Mesenteric fat pad (tissue), 1 donor: ENCODE measurements around the genes CHAF1A, MYDGF, TICAM1 and KDM4B.

DNA sequence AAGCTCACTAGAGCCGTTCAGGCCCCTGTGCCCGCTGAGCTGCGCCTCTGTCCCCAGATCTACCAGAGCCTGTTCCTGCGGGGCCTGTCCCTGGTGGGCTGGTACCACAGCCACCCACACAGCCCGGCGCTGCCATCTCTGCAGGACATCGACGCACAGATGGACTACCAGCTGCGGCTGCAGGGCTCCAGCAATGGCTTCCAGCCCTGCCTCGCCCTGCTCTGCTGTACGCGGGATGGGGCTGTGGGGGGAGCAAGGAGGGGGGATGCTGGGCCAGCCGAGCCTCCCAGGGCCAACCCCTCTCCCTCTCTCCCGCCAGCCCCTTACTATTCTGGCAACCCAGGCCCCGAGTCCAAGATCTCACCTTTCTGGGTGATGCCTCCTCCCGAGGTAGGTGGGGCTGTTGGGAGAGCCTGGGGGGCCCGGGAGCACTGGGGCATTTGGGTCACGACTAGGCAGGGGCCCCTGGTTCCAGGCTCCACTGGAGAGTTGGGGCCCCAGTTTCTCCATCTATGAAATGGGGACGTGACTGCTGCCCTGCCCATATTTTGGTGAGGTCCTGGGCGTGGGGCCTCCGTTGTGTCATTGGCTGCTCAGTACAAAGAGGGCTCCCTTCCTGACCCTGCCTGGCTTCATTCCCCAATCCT, 14.0 kb downstream of the MPND start:
- PRO-cap, result no peak

DNA sequence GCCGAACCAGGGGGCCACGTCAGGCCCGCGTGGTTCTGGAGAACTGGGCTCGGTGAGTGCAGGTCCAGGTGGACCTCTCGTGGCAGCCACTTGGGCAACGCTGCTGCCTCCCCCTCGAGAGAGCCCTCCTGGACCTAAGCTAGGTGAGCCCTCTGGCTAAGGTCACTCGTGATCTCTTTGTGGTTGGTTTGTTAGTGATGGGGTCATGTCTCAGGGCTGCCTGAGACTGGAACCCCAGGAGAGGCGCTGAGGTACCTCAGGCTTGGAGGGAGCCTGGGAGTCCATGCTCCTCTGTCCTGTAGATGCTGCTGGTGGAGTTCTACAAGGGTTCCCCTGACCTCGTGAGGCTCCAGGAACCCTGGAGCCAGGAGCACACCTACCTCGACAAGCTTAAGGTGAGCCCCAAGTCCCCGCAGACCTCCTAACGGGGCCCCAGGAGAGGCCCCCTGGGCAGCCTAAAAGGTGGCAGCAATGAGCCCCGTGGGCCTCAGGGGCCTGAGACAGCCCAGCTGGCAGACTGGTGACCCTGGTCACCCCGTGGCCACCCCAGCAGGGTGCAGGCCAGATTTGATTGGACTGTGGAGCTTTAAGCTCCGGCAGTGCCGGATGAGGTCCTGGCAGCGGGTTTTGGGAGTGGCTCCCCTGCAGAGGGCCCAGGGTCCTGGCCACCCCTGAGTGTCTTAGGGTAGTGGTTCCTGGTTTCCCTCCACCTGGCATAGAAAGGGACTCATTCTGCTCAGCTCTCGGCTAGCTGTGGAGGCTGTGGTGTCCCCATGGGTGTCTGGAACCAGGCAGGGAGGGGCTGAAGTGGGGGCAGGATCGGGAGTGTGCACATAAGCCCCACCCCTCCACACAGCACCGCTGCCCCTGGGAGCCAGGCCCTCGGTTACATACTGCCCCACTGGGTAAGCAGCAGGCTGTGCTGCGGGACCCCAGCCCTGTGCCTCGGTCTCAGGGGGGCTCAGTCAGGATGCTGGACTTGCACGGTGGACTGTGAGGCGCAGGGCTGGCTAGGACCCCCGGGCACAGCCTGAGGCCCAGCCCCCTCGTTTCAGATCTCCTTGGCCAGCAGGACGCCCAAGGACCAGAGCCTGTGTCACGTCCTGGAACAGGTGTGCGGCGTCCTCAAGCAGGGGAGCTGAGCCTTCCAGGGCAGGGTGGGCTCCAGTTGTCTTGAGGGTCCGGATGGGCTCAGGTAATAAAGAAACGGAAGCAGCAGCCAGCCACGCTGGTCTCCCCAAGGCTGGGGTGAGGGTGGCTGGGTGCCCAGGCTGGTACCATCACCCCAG, 15.9 kb downstream of the MPND start:
- PRO-cap, result no peak

- PRO-cap, result no peak
These were observed 17.7 kb downstream of the MPND start for GRCh38 chr19:4360706-4361892.

DNA sequence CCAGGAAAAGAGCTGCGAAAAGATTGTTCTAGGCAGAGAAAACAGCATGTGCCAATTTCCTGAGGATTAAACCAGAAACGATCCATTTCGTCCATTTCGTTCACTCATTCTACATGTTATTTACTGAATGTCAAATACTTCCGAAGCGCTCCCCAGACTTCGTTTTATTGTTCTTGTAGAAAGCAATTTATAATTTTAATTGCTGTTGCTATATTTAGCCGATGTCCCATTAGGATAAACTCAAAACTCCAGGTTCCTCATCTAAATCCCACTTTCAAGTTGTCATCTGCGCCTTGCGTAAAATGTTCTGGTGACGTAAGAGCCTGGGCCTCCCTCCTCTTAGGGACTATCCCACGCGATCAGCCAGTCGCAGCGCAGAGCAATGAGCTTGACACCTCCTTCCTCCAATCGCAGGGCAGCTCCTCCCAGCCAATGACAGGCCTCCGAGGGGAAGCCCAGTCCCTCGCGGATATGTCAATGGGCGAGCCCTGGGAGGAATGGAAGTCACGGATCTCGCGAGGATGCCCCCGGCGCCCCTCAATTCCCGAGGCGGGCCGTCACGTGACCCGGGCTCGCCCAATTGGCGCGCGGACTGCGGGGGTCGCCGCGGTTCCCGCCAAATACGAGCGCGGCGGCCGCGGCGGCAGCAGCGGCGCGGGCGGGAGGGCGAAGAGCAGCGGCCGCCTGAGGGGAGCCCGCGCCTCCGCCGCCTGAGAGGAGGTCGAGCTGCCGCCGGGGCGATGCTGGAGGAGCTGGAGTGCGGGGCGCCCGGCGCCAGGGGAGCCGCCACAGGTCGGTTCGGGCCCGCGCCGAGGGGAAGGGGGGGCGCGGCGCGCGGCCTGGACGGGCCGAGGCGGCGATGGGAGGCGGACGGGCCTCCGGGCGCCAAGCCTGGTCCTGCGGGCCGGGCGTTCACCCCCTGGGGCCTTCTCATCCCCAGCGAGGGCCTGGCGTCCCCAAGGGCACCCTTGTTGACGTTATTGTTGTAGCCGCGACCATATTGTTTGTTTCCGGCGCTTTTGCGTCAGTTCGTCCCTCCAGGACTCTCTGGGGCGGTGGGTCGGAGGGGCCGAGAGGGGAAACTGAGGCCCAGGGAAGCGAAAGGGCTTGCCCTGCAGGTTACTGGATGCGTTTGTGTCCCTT, at the start of gene CHAF1A:
Gene CHAF1A, plus strand, starts transcription at position 618 of the 1,143 bp plus-strand sequence.
- PRO-cap, result no peak

- PRO-cap, result no peak
These were observed 9.2 kb downstream of the UBXN6 start for GRCh38 chr19:4448125-4449025.

DNA sequence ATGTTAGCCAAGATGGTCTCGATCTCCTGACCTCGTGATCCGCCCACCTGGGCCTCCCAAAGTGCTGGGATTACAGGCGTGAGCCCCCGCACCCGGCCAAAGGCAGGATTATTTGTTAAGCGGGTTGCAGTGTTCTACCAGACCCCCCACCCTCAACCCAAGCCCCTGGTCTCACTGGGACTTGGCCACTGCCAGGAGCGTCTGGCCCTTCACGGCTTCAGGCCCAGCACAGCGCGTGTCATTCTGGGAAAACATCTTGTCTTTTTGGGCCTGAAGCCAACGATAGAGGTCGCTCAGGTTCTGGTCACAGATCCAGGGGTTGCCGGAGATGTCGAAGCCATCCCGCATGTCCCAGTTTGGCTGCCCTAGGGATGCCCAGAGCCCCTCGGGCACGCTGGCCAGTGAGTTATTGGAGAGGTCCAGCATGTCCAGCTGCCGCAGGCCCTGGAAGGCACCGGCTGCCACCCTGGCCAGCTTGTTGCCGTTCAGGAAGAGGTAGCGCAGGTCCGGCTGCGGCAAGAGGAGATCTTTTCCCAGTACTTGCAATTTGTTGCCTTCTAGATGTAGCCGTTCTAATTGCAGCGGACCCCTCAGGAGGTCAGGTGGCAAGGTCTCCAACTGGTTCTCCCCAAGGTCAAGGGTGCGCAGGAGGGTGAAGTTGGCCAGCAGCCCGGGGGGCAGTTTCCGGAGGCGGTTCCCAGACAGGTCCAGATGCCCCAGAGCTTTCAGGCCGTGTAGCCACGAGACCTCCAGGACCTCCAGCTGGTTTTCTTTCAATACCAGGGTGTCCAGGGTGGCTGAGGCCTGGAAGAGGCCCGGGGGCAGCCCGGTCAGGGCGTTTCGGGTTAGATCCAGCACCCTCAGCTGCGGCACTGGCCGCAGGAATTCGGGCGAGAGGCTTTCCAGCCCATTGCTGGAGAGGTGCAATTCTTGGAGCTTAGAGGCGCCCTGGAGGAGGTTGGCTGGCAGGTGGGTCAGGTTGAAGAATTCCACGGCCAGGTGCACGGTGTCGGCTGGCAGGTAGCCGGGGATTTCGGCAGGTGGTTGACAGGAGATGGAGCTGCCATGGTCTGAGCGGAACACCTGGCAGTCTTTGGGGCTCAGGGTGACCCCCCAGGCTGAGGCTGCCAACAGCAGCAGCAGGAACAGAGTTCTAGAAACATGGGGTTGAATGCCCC, 1.7 kb downstream of the LRG1 start:
- PRO-cap, result no peak

DNA sequence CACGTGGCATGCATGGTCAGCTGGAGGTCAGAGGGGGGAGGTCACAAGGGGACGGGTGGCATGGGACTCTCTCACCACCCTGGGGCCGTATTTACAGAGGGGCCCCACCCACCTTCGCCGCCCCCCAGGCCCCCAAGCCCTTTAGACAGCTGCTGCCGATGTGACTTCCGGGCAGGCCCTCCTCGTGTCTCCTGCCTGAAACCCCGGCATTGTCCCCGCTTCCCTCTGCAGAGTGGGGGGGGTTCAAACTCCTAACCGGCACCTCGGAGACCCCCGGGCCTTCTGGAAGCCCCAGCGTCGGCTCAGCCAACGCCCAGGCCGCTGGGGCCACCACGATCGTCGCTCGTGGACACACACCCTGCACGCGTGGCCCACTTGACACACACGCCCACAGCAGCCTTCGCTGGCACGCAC, 2.8 kb upstream of the LRG1 start:
- PRO-cap, result no peak

- PRO-cap, result no peak
These were observed 3.5 kb downstream of the SEMA6B start for GRCh38 chr19:4555969-4556490.

DNA sequence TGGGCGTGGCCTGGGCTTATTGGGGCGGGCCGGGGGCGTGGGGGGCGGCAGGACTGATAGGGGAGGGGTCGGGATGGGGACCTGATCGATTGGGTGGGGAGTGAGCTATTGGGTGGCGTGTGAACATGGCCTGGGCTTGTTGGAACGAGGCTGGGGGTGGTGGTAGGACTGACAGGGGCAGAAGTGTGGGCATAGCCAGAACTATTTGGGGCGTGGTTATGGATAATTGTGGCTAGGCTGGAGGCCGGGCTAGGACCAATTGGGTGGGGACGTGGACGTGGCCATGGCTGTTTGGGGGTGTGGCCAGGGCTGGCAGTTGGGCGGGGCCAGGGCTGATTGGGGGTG, 3.0 kb downstream of the SEMA6B start:
- PRO-cap, result no peak

DNA sequence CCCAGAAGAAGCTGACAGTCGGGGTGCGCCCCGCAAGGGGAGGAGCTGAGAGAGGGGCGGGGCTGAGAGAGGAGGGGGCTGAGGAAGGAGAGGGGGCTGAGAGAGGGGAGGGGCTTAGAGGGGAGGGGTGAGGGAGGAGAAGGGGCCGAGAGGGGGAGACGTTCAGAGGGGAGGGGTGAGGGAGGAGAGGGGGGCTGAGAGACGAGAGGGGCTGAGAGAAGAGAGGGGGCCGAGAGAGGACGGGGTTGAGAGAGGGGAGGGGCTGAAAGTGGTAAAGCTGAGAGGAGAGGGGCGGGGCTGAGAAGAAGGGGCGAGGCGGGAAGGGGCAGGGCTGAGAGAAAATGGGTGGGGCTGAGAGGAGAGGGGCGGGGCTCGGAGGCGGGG, 38.3 kb upstream of the SEMA6B start:
- PRO-cap, result no peak

- PRO-cap, result no peak
These were observed 14.6 kb downstream of the TNFAIP8L1 start for GRCh38 chr19:4653873-4654278.

GRCh38 chr19:4669471-4670675, at the start of gene MYDGF:
TSS of gene MYDGF (minus strand) at chr19:4670342.
- PRO-cap, result unidirectional peak, minus-strand start at chr19:4670342

DNA sequence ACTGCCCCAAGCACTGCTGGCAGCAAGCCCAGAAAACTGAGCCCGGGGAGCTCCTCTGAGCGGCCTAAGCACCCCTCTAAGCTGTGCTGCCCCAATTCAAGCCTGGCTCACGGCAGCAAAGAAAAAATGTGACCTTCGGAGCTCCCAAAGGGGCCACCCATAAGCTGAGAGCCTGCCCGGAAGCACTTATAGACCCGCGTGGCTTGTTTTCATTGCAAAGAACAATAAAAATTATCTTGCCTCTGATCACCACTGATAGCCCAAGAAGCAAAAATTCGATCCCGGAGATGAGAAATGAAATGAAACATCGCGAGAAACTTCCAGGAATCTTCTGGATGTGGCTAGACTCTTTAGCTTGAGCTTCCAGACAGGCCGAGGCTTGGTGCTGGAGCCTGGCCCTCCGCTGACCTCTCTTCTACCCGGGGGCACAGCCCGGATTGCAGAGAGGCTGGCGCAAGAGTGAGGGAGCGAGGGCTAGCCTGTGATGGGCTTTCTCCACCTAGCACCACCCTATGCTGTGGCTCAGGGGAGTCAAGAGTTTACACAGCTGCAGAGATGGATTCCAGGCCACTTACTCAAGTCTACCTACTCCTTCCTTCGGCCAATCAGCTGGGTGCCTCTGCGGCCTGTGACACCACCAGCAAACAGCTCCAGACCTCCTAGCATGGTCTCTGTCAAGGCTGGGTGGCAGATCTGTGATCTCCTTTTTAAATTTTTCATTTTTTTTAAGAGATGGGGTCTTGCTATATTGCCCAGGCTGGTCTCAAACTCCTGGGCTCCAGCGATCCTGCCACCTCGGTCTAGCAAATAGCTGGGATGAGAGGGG, 6.1 kb downstream of the DPP9 start:
- PRO-cap, result no peak

DNA sequence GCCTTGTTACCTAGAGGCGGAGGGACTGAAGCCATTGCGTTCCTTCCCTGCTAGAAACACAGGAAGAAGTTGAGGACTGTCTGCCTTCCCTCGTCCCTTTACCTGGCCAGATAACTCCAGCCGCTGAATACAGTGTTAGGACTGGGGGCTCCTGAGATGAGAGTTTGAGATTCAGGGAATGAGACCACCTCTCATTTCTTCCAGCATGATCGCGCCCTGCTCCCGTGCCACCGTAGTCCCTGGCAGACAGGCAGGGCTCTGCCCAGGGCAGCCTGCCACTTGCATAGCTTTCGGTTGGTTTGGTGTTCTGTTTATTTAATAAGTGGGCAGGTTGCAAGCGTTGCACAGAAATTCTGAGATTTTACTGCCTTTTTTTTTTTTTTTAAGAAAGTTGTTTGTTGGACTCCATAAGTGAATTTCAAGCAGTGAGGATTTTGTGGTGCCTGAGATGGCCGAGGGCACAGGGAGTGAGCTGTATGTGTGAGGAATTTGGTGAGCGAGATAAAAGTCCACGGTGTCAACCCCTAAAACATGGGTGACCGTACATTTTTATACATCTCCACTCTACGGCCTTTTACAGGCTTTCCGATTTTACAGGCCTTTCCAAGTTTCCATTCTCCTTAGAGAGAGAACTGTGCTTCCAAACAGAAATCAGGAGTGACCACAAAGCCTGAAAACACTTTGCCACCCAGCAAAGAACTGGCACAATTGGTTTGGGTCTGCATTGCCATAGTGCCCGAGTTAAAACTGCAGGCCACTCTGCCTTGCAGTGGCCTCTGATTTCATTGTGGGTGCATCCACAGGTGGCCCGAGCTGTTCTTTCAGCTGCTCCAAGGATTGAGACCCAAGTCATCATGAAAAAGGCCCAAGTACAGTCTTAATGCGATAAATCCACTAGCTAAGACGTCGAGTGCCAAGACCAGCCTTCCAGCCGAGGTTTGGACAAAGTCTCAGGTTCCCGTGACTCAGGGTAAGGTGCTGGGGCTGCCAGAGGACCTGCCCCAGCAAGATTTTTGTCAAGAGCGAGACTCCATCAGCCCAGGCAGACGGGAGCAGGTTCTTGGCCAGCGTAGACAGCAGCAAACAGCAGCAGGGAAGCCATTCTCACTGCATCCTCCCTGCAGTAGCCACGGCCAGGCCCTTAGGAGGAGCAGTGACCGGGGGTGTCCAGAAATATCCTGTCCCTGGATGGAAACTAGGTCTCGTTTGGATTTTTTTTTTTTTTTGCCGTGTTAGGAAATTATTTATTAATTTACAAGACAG, 3.1 kb downstream of the FEM1A start:
- PRO-cap, result no peak

DNA sequence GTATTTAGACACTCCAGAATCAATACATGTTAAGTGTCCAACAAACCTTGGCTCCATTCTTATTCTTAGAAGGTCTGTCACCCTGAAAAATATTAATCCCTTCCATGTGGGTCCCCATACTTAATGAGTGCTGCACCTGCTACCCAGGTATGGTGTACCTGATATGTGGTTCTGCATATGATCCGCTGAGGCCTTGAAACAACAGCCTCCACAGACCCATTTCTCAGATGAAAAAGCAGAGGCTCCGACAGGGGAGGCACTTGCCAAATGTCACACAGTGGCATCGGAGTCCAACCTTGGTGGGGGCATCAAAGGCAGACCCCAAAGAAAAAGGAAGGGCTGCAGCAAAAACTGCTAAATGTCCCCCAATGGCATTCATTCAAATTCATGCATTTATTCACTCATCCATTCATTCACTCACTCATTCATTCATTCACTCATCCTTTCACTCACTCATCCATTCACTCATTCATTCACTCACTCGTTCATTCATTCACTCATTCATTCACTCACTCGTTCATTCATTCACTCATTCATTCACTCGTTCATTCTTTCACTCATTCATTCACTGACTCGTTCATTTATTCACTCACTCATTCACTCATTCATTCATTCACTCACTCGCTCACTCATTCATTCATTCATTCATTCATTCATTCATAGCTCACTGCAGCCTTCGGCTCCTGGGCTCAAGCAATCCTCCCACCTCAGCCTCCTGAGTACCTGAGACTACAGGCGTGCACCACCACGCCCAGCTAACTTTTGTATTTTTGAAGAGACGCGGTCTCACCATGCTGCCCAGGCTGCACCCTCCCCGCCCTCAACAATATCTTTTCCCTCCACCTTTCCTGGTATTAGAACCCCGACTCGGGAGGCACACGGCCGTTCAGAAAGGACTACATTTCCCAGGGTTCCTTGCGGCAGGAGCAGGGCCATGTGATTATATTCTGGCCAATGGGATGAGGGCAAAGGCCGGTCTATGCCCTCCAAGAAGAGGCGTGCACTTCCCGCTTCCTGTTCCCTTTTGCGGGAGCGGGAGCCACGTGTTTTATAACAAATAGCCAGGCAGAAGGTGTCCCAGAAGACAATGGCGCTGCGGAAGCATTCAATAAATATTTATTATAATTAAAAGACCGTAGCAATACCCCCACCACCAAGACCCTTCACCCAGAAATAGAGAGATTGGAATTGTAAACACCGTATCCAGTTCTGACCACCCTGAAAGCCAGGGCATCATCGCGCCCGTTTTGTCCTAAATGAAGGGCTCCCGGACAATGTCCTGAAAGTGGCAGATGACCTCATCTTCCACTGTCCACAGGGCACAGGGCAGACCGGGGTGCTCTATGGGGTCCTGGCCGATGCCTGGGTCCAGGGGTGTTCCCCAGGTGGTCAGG, 16.2 kb downstream of the TICAM1 start:
- PRO-cap, result no peak

DNA sequence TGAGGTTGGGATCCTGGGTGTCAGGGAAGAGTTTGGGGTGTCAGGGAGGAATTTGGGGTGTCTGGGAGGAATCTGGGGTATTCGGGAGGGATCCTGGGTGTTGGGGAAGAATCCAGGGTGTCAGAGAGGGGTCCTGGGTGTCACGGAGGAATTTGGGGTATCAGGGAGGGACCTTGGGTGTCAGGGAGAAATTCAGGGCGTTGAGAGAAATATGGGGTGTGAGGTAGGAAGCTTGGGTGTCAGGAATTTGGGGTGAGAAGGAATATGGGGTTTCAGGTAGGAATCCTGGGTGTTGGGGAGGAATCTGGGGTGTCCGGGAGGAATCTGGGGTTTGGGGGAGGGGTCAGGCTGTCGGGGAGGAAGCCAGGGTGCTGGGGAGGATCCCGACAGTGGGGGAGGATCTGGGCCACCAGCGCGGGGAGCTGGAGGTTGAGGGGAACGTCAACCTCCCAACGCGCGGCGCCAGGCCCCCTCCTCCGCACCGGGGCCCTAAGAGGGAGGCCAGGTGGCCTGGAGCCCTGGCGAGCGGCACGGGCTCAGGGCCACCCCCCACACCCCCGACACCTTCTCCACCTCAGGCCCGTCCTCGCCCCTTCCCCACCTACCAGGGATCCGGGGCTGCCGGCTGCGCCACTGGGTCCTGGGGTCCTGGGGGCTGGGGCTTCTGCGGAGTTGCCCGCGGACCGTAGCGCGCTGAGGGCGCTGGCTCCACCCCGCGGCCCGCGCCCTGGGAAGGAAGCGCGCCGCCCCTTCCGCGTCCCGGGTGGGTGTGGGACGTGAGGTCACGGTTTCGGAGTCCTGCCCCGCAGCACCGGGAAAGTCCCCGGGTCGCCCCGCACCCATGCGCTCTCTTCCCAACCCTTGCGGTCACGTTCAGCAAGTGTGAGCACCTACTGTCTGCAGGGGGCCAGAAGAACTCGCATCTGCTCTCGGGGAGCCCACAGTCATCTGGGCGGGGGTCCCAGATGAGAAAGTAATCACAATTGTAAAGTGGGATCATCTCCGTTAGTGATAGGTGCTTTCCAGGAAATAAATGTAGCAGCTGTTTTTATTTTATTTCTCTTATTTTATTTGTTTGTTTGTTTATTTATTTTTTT, at the start of gene TICAM1:
Gene TICAM1, minus strand, starts transcription at position 704 of the 1,097 bp plus-strand sequence.
- PRO-cap, result no peak

DNA sequence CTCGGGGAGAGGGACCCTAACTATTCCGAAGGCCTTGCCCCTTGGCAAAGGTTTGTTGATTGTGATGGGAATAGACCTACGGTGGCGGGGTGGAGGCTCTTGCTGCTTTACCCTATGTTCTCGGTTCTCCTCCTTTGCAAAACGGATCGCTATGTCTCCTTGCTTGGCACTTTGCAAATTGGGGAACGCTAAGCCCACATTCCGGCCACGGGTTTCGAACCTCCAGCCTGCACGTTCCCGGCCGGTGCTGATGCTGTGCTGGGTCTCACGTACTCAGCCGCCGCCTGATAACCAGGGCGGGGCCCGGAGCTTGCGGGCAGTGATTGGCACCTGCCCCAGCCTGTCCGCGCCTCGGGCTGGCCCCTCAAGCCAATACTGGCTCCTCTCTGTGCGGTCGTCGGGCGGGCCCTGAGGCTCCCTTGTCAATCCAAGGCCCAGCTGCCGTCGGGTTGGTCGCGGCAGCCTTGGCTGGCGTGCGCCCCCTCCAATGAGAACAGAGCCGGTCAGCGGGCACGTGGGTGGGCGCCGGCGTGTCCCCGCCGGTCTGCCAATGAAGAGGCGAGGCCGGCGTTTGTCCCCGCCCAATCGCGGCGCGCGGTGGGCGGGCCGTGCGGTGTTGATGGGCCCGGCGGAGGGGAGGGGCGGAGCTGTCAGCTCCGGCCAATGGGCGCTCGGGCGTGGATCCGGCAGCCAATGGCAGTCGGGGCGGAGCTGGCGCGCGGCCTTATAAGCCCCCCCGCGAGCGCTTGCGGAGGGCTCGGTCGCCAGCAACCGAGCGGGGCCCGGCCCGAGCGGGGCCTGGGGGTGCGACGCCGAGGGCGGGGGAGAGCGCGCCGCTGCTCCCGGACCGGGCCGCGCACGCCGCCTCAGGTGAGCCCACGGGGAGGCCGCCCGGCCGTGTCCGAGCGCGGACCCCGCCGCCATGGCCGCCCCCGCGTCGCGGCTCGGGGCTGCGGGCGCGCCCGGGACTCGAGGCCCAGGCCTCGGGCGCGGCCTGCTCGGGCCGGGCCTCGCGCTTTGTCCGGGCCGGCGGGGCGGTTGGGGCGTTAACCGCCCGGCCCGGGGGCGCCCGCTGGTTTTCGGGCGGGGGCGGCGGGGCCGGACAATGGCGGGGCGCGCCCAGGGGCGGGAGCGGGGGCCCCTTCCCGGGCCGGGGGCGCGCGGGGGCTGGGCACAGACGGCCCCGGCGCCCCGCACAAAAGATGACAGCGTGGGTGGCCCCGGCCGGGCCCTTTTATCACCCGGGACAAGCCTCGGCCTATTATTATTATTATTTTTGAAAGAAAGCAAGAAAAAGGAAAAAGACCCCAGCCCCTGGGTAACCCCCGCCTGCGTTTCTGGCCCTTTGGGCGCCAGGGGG, at the start of gene KDM4B:
Gene KDM4B, plus strand, starts transcription at position 753 of the 1,360 bp plus-strand sequence.
- PRO-cap, result unidirectional peak, plus-strand start at position 752 of the sequence

GRCh38 chr19:5080072-5080784, 111.3 kb downstream of the KDM4B start:
- PRO-cap, result no peak

- PRO-cap, result no peak
These were observed 143.4 kb downstream of the KDM4B start for GRCh38 chr19:5112115-5112884.

DNA sequence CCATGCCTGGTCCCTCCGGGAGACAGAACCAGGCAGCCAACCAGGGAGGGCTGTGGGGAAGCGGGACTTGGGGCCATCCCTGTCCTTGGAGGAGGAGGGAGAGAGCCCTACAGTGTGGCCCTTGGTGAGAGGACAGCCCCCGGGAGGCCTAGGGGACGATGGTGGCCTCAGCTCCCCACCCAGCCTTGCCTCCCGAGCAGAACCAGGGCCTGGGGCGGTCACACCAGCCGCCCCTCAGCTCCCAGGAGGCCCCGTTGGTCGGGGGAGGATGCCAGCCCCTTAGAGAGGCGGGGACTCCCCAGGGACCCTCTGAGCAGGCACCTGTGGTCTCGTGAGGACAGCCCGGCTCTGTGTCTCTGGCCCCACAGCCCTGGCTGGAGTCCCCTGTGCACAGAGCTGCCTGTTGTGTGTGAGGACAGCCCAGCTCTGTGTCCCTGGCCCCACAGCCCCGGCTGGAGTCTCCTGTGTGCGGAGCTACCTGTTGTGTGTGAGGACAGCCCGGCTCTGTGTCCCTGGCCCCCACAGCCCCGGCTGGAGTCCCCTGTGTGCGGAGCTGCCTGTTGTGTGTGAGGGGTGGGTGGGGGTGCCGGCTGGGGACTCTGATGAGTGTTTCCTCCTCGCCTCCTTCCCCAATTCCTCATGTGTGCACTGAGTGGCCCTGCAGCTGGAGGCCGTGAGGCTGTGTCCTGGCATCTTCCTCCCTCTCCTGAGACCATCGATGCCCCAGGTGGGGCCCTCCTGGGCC, 158.9 kb downstream of the KDM4B start:
- PRO-cap, result no peak